ENCODE data around the genes UPK3BL1 and LRRC17.

DNA sequence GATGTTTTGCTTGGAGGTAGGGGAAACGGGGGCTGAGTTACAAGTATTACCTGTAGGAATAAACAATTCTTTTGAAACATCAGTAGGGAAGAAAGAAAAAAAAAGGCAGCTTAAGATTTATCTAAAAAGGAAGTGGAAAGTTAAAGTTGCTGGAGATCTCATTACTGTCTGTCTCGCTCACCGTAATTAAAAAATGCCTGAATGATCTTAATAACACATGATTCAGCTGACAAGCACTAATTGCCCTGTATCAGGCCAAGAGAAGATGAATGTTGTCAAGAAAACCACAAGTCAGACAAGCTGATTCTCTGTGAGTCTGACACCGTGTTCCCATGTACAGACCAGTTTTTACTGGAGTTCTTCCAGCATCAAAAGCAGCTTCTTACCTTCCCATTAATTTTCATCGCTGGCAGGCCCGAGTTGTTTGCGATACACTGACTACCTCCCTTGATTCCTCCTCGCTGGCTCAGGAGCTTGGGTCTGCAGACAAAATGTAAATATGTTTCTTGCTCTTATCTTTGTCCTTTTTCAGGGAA is 63.7 kb downstream of the CUX1 start:
- RRBS, 2 experiments: no CpG with 5 or more reads among the region's 8 CpGs
CAGE:
- cytosol, long polyA minus RNA: no peak
- cytosol, long polyA plus RNA: no peak
- long polyA plus RNA: no peak
- nucleus, long polyA minus RNA: no peak
- nucleus, long polyA plus RNA: no peak

DNA sequence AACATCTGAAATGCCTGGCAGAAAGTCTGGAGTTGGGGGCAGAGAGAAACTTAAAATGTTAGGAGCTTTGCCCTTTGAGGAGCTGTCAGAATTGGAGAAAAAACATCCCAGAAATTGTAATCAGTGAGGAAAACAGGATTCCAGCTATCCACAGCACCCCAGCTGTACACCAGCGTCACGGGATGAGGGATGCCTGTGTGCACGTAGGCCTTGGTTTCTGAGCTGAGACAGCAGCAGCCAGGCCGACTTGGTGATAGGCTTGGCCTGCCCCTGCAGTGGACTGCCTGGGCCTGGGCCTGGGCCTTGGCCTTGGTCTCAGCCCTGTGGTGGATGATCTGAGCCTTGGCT is 93.4 kb downstream of the CUX1 start:
- RRBS, 2 experiments: no CpG with 5 or more reads among the region's 4 CpGs
CAGE:
- cytosol, long polyA minus RNA: no peak
- cytosol, long polyA plus RNA: no peak
- long polyA plus RNA: no peak
- nucleus, long polyA minus RNA: no peak
- nucleus, long polyA plus RNA: no peak

DNA sequence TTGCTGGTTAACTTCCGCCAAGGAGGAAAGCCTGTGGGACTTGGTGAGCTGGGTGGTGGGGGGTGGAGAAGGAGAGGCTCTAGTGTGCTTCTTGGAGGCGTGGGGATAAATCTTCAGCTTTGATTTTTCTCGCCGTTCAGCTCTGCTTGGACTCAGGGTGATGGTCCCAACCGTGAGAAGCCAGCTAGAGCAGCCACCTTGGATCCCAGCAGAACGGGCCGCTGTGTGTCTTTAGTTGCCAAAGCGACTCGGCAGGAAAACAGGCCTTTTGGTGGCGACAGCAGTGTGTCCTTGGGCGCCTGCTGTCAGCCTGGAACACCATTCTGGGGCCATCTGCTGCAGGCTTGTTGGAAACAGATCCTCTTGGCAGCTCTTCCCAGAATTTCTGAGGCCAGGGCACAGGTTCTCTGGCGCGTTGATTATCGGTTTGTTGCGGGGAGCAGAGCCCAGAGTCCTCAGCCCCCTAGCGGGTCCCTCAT is 97.5 kb downstream of the CUX1 start:
- RRBS, 2 experiments: no CpG with 5 or more reads among the region's 16 CpGs
CAGE:
- cytosol, long polyA minus RNA: no peak
- cytosol, long polyA plus RNA: no peak
- long polyA plus RNA: no peak
- nucleus, long polyA minus RNA: no peak
- nucleus, long polyA plus RNA: no peak

- RRBS, 2 experiments: no CpG with 5 or more reads among the region's 10 CpGs
CAGE:
- cytosol, long polyA minus RNA: no peak
- cytosol, long polyA plus RNA: no peak
- long polyA plus RNA: no peak
- nucleus, long polyA minus RNA: no peak
- nucleus, long polyA plus RNA: no peak
These were observed 136.1 kb downstream of the CUX1 start for GRCh38 chr7:101953453-101953983.

DNA sequence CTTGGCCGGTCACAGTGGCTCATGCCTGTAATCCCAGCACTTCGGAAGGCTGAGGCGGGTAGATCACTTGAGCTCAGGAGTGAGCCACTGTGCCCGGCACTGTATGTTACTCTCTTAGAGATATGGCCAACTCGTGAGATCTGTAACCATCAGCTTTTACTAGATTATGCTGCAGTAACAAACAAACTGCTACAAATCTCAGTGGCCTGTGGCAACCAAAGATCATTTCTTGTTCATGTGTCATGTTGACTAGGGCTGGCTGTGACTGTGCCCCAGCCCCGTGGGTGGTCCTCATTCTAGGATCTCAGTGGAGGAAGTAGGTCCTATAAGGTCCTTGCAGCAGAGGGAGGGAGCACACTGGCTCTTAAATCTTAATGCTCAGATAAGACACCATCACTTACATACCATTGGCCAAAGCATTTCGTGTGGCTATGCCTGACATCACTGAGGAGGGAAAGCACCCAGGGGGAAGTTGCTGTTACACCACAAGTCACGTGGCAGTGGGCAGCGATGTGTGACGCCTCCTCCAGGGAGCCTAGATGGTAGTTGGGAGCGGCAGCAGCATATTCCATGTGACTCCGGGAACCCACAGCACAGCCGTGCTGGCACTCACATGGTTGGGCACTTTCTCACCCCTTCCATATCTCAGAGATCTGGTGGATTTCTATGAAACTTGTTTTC is 224.8 kb upstream of the SH2B2 start:
- RRBS, 2 experiments: 100% methylated on average over 1 of the region's 13 CpGs
CAGE:
- cytosol, long polyA minus RNA: no peak
- cytosol, long polyA plus RNA: no peak
- long polyA plus RNA: no peak
- nucleus, long polyA minus RNA: no peak
- nucleus, long polyA plus RNA: no peak

DNA sequence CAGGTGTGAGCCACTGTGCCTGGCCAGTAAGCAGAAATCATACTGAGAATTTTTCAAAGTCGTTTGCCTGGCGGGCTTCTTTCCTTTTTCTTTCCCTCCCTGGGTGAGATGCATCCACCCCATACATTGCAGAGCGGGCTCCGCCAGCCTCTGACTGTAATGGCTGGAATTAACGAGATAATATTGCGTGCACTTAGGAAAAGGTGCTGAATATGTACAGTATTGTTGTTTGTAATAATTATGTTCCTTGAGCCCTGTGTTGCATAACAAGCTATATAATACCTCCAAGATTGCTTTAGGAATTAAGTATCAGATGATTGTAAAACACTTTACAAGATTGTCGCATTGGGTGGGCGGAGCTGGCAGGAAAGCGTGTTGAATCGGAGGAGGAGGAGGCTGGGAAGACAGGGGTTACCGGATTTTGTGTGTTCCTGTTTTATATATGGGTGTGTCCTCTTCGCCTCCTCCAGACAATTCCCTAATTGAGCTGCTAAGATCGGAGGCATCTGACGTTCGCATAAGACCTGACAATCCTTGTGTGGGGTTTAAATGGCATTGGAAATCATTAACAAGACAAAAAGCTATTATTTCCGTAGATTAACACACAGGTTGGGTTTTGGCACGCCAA is 193.1 kb upstream of the SH2B2 start:
- RRBS, 2 experiments: no CpG with 5 or more reads among the region's 17 CpGs
CAGE:
- cytosol, long polyA minus RNA: no peak
- cytosol, long polyA plus RNA: no peak
- long polyA plus RNA: no peak
- nucleus, long polyA minus RNA: no peak
- nucleus, long polyA plus RNA: no peak

GRCh38 chr7:102111025-102111978 is 175.4 kb upstream of the SH2B2 start:
- RRBS, 2 experiments: 98% methylated on average over 6 of the region's 34 CpGs
CAGE:
- cytosol, long polyA minus RNA: no peak
- cytosol, long polyA plus RNA: no peak
- long polyA plus RNA: no peak
- nucleus, long polyA minus RNA: no peak
- nucleus, long polyA plus RNA: no peak

DNA sequence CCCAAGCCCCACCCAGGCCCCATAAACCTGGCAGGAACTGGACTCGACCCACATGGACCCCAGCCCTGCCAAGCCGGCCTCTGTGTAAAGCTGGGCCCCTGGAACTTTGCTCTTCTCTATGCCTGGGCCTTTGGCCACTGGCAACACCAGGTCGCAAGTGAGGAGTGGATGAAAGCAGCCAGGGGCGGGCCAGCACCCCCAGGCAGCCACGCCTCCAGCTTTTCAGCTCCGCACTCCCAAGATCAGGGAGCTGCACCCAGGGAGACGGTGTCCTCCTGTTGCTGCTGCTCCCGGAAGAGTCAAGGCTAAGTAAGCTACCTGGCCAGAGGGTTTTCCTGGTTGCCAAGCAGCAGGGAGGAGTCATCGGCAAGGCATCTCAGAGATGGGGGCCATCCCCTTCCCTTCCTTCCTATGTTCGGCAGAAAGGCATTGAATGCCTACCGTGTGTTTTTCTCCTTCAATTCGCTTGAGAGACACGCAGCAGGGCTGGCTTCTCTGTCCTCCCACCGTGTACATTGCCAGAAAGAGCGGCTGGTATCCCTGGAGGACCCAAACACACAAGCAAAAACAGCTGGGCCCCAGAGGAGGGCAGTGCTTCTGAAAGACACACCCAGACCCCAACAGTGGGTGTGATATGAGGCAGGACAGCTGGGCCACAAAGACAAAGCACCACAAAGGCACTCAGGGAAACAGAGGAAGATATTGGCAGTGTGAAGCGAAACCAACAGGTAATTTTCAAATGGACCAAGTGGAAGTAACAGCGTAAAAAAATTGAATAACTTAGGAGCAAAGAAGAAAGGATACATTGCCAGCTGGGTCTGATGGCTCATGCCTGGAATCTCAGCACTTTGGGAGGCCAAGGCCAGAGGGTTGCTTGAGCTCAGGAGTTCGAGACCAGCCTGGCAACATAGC is 133.2 kb upstream of the SH2B2 start:
- RRBS, 2 experiments: no CpG with 5 or more reads among the region's 18 CpGs
CAGE:
- cytosol, long polyA minus RNA: start-site peak on the plus strand centred at position 242 of the sequence, 8 bp wide, 20 reads
- cytosol, long polyA plus RNA: no peak
- long polyA plus RNA: no peak
- nucleus, long polyA minus RNA: no peak
- nucleus, long polyA plus RNA: no peak

GRCh38 chr7:102197016-102197575 is 89.6 kb upstream of the SH2B2 start:
- RRBS, 2 experiments: 96 to 100% methylated on average over 4 of the region's 26 CpGs
CAGE:
- cytosol, long polyA minus RNA: no peak
- cytosol, long polyA plus RNA: no peak
- long polyA plus RNA: no peak
- nucleus, long polyA minus RNA: no peak
- nucleus, long polyA plus RNA: no peak

GRCh38 chr7:102285959-102286644 is 566 bp upstream of the SH2B2 start:
- RRBS, 2 experiments: 3% methylated on average over 19 of the region's 55 CpGs
CAGE:
- cytosol, long polyA minus RNA: no peak
- cytosol, long polyA plus RNA: no peak
- long polyA plus RNA: no peak
- nucleus, long polyA minus RNA: no peak
- nucleus, long polyA plus RNA: no peak

DNA sequence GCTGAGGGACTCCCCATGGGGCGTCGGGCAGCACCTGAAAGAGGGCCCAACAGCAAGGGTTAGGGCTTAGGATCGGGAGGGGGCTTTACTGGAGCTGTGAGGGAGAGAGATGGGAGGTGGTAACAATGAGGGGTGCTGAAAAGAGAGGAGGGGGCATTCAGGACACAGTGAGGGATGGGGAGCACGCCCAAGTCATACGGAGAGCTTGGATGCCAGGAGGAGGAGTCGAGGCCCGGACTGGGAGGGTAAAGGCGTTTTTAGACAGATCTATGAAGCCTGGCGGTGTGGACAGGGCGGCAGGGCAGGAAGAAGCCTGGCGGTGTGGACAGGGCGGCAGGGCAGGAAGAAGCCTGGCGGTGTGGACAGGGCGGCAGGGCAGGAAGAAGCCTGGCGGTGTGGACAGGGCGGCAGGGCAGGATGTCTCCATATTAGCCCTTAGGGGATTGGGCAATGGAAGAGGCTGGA is 34.3 kb downstream of the SPDYE6 start:
- RRBS, 2 experiments: no CpG with 5 or more reads among the region's 16 CpGs
CAGE:
- cytosol, long polyA minus RNA: no peak
- cytosol, long polyA plus RNA: no peak
- long polyA plus RNA: no peak
- nucleus, long polyA minus RNA: no peak
- nucleus, long polyA plus RNA: no peak

DNA sequence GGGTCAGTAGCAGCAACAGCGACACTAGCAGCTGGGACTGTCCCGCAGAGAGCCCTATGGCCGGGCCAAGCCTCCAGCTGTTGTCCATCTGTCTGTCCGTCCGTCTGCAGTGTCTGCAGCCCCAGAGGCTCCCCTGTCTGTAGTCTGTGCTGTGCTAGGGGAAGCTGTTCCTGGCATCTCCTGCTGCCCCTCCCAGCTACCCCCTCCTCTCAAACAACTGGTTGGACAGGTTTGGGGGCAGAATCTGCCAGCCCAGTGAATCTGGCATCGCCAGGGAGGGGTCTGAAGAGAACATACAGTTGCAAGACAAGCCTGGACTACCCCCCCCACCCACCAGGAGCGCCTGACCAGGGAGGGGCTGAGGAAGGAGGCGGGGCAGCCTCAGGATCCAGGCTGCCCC is at the start of gene UPK3BL1:
Gene UPK3BL1, minus strand, starts transcription at position 138 of the 400 bp plus-strand sequence.
- RRBS, 2 experiments: no CpG with 5 or more reads among the region's 8 CpGs
CAGE:
- cytosol, long polyA minus RNA: no peak
- cytosol, long polyA plus RNA: no peak
- long polyA plus RNA: no peak
- nucleus, long polyA minus RNA: no peak
- nucleus, long polyA plus RNA: no peak

DNA sequence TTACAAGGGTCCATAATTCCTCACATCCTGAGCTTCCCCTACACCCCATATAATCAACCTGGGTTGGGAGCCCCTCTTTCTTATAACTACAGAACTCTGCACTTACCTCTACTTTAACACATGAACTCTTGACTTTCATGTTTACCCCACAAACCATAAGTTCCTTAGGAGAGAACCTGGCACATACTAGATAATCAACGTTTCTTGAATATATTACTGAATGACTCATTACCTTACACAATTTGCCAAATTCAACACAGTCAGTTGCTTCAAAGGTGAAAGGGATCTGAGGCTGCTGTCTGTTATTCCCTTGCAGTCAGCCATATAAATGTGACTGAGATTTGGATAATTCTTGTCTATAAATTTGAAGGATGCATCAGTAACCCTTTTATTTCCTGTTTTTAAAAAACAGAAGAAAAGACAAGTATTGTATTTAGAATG is 29.7 kb upstream of the LRRC17 start:
- RRBS, 2 experiments: no CpG with 5 or more reads among the region's 1 CpG
CAGE:
- cytosol, long polyA minus RNA: no peak
- cytosol, long polyA plus RNA: no peak
- long polyA plus RNA: no peak
- nucleus, long polyA minus RNA: no peak
- nucleus, long polyA plus RNA: no peak

- RRBS, 2 experiments: no CpG with 5 or more reads among the region's 8 CpGs
CAGE:
- cytosol, long polyA minus RNA: no peak
- cytosol, long polyA plus RNA: no peak
- long polyA plus RNA: no peak
- nucleus, long polyA minus RNA: no peak
- nucleus, long polyA plus RNA: no peak
These were observed at the start of gene LRRC17 for GRCh38 chr7:102912599-102913456. Gene LRRC17, plus strand, starts transcription at chr7:102913000.

DNA sequence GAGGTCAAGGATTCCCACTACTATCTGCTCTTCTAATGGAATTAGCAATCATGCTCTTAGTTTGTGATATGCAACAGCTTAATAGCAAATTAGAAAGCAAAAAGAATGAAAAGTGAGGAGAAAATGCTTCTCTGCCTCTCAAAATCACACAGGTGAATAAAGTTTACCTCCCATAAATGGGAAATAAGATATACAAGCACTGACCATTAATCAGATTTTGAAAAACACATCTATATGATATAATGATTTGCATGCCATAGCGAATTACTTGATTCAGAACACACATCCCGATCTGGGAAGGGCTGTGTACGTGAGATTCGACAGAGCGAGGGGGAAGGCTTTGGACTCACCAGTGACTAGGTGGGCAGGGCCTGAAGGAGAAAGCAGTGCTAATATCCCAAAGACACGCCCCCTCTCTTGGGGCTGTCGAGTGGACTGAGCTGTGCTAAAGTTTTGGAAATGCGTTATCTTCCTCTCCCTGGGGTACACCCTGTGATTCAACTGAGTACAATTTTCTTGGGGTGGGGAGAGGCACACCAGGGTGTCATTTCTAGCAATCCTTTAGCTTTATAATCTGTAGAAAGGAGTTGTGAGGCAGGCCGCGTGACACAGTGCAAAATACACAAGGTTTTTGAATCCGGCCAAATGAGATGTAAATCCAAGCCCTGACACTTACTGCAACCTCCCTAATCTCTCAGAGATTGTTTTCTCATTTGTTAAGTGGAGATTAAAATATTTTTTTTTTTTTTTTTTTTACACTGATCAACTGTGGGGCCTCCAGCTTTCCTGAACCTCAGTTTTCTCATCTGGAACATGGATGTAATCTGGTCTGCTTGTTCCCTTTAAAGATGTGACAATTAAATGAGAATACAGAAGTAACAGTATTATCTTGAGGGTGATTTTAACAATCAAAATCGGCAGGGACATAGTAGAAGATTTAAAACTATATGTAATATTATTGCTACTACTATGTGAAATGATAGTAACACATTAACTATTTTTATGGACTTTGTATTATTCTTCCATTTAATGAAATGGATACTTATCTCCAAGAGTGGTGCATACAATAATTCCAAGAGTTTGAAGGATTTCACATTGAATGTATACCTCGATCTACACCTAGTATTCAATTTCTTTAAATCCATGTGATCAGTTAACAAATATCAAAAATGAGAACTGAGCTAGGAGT is 2.0 kb downstream of the LRRC17 start:
- RRBS, 2 experiments: no CpG with 5 or more reads among the region's 13 CpGs
CAGE:
- cytosol, long polyA minus RNA: no peak
- cytosol, long polyA plus RNA: no peak
- long polyA plus RNA: no peak
- nucleus, long polyA minus RNA: no peak
- nucleus, long polyA plus RNA: no peak

DNA sequence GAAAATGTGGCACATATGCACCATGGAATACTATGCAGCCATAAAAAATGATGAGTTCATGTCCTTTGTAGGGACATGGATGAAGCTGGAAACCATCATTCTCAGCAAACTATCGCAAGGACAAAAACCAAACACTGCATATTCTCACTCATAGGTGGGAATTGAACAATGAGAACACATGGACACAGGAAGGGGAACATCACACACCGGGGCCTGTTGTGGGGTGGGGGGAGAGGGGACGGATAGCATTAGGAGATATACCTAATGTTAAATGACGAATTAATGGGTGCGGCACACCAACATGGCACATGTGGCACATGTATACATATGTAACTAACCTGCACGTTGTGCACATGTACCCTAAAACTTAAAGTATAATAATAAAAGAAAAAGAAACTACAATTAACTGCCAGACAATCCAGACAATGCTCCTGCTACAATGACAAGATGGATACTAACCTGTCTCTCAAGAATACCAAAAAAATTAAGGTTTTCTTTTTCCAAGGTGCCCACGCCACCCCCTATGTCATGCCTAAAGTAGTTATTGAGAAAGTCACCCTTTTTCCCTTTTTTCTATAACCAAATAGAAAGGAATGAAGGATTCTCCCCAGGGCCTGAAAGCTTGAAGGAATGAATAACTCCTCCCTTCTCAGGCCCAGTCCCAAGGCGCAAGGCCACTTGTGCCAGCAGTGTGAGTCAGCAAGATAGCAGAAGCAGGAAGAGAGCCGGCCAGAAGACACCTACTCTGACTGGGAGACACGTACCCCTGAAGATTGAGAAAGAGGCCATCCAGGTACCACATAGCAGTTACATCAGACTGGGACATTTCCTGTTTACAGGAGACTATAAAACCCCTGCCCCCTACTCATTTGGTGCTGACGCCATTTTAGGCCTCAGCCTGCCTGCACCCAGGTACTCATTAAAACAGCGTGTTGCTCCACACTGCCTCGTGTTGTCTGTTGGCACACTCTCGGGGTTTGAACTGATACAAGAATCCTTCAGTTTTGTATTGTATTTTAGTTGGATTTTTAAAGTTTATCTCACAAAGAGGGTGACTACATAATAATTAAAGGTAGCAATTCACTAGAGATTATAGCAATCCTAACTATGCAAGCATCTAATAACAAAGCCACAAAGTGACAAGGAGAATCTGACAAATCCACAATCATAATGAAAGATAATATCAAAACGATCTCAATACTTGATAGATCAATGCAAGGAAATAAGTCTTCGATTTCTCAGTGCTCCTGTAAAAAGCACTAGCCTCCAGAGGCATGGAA is 65.4 kb downstream of the LRRC17 start:
- RRBS, 2 experiments: no CpG with 5 or more reads among the region's 16 CpGs
CAGE:
- cytosol, long polyA minus RNA: no peak
- cytosol, long polyA plus RNA: no peak
- long polyA plus RNA: no peak
- nucleus, long polyA minus RNA: no peak
- nucleus, long polyA plus RNA: no peak

DNA sequence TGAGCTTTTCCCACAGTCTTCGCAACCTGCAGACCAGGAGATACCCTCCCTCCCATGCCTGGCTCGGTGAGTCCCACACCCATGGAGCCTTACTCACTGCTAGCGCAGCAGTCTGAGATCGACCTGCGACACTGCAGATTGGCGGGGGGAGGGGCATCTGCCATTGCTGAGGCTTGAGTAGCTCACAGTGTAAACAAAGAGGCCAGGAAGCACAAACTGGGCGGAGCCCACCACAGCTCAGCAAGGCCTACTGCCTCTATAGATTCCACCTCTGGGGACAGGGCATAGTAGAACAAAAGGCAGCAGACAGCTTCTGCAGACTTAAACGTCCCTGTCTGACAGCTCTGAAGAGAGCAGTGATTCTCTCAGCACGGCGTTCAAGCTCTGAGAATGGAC is 36.8 kb upstream of the ARMC10 start:
- RRBS, 2 experiments: no CpG with 5 or more reads among the region's 10 CpGs
CAGE:
- cytosol, long polyA minus RNA: no peak
- cytosol, long polyA plus RNA: no peak
- long polyA plus RNA: no peak
- nucleus, long polyA minus RNA: no peak
- nucleus, long polyA plus RNA: no peak

GRCh38 chr7:103131979-103132202 is 17.0 kb downstream of the NAPEPLD start:
- RRBS, 2 experiments: no CpG with 5 or more reads among the region's 5 CpGs
CAGE:
- cytosol, long polyA minus RNA: no peak
- cytosol, long polyA plus RNA: no peak
- long polyA plus RNA: no peak
- nucleus, long polyA minus RNA: no peak
- nucleus, long polyA plus RNA: no peak

DNA sequence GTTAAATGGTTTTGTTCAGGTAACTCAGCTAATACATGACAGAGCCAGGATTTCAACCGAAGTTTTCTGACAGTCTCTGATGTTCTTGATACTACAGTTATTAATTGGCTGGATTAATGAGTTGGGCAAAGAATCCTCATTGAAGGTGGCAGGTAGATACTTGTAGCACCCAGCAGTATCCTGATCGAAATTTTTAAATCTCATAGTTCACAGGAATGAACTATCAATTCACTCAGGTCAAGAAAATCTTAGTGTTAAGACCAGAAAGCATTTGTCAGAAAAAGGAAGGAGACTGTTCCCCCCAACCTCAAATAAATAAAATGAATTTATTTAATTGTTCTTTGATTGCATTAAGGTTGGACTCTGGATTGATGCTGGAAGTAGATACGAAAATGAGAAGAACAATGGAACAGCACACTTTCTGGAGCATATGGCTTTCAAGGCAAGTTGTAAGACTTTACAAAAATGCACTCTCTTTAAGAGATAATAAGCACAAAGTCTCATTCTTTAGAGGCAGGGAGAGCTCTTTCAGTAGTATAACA is 1.9 kb downstream of the PMPCB start:
- RRBS, 2 experiments: no CpG with 5 or more reads among the region's 3 CpGs
CAGE:
- cytosol, long polyA minus RNA: no peak
- cytosol, long polyA plus RNA: no peak
- long polyA plus RNA: no peak
- nucleus, long polyA minus RNA: no peak
- nucleus, long polyA plus RNA: no peak

DNA sequence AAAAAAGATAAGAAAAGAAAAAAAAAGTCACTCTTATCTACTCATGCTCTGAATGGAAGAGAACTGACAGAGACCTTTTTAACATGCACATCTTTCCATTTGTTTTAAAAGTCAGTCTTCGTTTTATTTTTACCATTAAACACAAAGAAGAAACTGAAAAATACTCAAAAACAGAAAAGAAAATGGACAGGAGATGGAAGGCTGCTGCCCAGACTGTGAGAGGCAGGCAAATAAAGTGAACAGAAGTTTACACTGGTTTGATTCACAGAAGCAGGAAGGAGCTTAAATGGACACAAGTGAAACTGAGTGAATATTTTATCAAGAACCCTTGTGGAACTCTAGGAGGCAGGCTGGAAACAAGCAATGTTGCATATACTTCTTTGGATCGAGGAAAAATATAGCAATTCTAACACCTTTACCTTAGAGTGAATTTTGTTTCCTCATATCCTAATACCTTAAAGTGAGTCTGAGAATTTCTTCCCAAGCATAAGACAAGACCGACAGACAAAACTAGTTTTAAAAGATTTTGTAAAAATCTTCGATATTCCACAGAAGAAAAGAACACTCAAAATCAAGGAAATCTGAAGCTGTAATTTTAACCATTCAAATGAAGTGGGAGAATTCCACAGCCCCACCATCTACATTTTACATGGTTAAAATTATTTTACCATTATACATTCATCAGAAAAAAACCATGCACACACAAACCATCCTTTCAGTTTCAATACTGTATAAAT is 32.2 kb downstream of the PSMC2 start:
- RRBS, 2 experiments: no CpG with 5 or more reads among the region's 4 CpGs
CAGE:
- cytosol, long polyA minus RNA: no peak
- cytosol, long polyA plus RNA: no peak
- long polyA plus RNA: no peak
- nucleus, long polyA minus RNA: no peak
- nucleus, long polyA plus RNA: no peak

All from HepG2 (cell line).